ENCODE measurements around the genes SLC50A1, MTX1 and HCN3.

DNA sequence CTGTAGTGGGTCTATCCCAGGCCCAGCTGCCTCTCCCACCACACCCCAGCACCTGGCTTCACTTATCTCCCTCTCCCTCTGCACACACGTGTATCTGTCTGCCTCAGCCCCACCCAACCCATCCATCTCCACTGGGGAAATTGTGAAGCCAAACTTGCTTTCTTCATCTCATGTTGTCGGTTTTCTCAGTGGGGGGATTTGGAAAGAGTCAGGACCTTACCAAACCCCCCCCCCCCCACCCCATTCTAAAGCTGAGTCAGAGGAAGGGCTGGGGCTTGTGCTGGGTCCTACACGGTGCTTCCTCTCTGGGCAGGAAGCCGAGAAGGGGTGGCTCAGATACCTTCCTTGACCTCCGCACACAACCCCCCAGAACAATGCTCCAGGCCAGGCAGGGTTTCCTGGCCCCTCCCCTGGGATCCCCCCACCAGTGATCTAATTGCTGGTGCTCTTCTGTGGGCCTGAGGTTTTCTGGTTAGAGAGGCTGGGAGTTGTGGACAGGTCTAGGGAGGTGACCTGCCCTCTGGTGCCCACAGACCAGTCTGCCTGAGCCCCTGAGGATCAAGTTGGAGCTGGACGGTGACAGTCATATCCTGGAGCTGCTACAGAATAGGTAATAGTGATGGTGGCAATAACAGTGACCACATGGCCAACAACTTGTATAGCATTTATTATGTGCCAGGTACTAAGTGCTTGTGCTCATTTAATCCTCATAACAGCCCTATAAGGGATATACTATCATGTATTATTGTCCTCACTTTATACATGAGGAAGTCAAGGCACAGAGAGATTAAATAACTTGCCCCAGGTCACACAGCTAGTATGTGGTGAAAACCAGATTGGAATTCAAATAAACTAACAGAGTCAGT is 2.0 kb downstream of the ADAM15 start:
- PRO-cap: no peak
- RAMPAGE, long total RNA, 3 experiments: no peak in any of the 3 experiments

DNA sequence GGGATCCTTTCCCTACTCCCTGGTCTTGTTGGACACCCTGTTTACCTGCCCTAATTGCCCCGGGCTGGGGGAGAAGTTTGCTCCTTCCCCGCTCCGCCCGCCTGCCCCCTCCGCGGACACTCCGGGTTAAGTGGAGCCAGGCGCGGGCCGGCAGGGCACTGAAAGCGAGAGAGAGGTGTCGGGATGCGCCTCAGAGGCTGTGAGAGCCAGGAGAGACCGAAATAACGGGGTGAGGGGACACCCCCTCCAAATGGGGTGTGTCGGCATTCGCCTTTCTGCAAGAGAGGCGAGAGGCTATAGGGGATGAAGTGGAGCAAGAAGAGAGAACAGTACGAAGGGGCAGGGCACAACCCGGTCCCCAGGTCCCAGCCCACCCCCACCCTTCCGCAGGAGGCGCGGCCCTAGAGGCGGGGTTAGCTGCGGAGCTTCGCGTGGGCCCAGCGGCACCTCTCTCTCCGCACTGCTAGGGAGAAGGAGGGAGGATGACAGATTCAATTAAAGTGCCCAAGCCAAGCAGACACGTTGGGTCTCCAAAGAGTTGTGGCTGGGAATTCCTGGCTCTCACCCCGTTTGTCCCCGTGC is 3.8 kb downstream of the EFNA3 start:
- PRO-cap: no peak
- RAMPAGE, long total RNA, 3 experiments: no peak in any of the 3 experiments

GRCh38 chr1:155091260-155091992 is 12.8 kb downstream of the EFNA3 start:
- PRO-cap: no peak
- RAMPAGE, long total RNA, 3 experiments: no peak in any of the 3 experiments

- PRO-cap: bidirectional peak, plus-strand start at chr1:155135234, minus-strand start at chr1:155135066; bidirectional peak, plus-strand start at chr1:155135852, minus-strand start at chr1:155135709
- RAMPAGE, long total RNA, 3 experiments: start-site peak on the plus strand in 3 of 3 experiments, at chr1:155135229-155135859 at its widest, 7 to 33 reads per replicate
Observed at GRCh38 chr1:155134983-155135943, at the start of gene SLC50A1. SLC50A1 (plus strand) TSS chr1:155135852.

DNA sequence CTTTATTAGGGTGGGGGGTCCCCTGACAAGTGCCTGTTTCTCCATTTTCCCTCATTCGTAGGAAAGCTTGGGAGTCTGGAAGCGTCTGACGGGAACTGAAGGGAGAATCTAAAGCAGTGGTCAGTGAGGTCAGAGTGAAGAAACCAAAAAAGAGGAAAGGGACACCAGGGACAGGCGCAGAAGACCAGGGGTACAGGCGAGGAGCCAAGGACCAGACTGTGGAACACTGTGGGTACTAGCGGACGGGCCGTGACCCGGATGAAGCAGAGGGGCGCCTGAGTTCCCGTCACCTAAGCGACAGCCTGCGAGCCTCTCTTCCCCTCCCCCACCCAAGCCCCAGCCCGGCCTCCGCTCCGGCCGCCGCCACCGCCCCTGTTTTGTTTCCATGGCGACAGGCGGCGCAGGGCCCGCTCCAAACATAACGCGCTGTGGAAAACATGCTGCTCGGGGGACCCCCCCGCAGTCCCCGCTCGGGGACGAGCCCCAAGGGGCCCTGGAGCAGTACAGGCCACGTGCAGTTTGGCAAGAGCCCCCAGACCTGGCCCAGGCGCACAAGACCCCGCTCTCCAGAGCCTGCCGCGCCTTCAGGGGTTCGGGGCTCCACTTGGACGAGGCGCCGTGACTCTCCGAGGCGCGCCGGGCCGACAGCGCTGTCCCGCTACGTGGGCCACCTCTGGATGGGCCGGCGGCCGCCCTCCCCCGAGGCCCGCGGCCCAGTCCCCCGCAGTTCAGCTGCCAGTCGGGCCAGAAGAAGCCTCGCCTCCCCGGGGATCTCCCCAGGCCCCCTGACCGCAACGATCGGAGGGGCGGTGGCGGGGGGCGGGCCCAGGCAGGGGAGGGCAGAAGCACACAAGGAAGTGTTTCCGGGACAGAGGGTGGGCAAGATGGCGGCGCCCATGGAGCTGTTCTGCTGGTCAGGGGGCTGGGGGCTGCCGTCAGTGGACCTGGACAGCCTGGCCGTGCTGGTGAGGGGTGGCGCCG is at the start of gene MTX1:
MTX1 (plus strand) TSS at position 328 of the 981 bp plus-strand sequence.
- PRO-cap: bidirectional peak, plus-strand start at position 380 of the sequence, minus-strand start at position 97 of the sequence; bidirectional peak, plus-strand start at position 871 of the sequence, minus-strand start at position 800 of the sequence
- RAMPAGE, long total RNA, 3 experiments: start-site peak on the plus strand in 3 of 3 experiments, centred at position 871 of the sequence, 28 to 91 reads per replicate; start-site peak on the minus strand in 1 of 3 experiments, centred at position 497 of the sequence, 6 reads per replicate

GRCh38 chr1:155276909-155277931 is at the start of gene HCN3:
HCN3 (plus strand) TSS chr1:155277463.
- PRO-cap: no peak
- RAMPAGE, long total RNA, 3 experiments: no peak in any of the 3 experiments

GRCh38 chr1:155324644-155325695 is 4.3 kb downstream of the RUSC1 start:
- PRO-cap: no peak
- RAMPAGE, long total RNA, 3 experiments: no peak in any of the 3 experiments

DNA sequence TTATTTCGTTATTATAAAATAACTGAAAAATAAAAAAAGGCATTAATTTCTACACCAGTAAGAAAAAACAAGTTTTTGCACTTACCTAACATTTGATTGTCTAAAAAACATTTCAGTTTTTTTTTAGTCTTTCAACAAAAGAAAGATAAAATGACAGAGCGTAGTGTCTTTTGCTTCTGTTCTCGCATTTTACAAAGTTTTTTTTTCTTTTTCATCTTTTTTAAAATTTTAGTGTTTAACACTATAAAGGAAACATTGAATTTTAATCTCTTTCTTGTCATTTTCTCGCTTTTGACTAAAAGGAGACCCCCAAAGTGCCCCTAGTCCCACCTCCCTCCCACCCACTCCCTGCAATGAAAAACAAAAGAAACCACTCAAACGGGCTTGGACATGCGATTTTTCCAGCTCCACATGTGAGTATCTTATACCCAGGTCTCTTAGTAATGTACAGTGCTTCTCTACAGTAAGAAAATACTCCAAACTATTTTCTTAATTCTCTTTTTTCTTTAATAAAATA is 14.9 kb downstream of the RUSC1 start:
- PRO-cap: no peak
- RAMPAGE, long total RNA, 3 experiments: no peak in any of the 3 experiments

- PRO-cap: unidirectional peak, plus-strand start at chr1:155562050
- RAMPAGE, long total RNA, 3 experiments: no peak in any of the 3 experiments
Observed at GRCh38 chr1:155561815-155562090, 850 bp downstream of the ASH1L start.

DNA sequence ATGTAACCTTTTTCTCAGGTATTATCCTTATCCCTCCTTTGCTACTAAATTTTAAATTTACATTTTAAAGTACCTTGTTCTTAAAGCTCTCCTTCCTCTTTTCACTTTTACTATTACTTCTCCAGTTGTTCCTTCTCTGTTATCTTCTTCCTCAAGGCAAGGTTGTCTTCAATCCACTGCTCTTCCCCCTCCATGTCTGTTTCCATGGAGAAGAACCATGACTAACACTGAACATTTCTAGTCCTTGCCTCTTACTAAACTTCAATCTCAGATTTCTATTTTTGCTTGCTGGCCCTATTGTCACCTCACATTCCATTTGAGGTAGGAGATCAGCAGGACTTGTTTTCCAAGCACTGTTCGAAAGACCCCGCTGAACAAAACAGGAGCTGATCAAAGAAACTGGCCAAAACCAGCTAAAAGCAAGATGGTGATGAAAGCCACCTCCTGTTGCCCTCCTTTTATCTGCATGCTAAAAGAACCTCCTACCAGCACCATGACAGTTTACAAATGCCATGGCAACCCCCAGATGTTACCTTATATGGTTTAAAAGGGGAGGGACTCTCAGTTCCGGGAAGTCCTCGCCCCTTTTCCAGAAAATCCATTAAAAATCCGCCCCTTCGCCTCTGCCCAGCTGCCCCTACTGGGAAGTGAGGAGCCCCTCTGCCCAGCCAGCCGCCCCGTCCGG is 22.7 kb downstream of the GON4L start:
- PRO-cap: no peak
- RAMPAGE, long total RNA, 3 experiments: no peak in any of the 3 experiments

DNA sequence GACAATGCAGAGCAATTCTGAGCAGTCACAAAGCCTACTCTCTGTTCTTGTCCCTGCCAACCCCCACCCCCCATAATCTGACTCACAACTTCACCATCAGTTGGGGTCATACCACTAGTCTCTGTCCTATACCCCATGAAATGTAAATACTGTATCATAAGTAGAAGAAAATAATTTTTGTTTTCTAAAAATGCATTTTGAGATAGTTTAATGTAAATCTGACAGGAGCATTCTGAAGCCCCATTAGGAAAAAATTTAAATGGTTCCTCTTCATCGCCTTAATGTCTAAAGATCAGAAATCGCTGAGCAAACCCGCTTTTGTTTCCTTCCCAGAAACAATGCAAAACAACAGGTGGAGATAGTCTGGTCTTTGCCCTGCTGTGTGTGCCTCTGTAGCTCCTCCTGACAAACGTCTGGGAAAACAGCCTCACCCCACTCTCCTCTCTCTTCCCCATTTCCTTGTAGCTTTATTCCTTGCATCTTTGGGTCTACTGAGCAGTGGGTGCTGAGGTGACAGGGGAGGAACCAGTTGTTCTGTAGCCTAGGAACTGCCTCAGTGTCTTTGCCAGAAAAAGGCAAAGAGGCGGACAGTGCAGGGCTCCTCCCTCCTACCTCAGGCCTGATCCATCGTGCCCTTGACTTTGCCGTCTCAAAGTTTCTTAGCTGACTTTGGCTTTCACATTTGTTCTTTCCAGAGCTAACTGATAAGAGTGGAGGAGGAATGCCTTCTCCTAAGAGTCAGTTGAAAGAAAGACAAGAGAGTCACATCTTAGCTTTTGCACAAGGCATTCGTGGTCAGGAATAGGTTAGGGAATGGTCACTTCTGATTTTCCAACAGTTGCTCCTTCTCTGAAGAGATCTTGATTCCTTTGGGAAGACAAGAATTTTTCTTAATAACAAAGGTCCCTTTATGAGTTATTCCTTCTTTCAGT is 24.7 kb downstream of the SYT11 start:
- PRO-cap: no peak
- RAMPAGE, long total RNA, 3 experiments: no peak in any of the 3 experiments

- PRO-cap: no peak
- RAMPAGE, long total RNA, 3 experiments: no peak in any of the 3 experiments
Observed at GRCh38 chr1:155904224-155904631, 6.9 kb downstream of the RIT1 start.

GRCh38 chr1:155977024-155978018 is 1.0 kb downstream of the ARHGEF2 start:
- PRO-cap: bidirectional peak, plus-strand start at chr1:155977579, minus-strand start at chr1:155977288
- RAMPAGE, long total RNA, 3 experiments: no peak in any of the 3 experiments

GRCh38 chr1:155982869-155984176 is 5.0 kb upstream of the ARHGEF2 start:
- PRO-cap: no peak
- RAMPAGE, long total RNA, 3 experiments: start-site peak on the minus strand in 1 of 3 experiments, at chr1:155983386-155983684 at its widest, 5 to 11 reads per replicate

DNA sequence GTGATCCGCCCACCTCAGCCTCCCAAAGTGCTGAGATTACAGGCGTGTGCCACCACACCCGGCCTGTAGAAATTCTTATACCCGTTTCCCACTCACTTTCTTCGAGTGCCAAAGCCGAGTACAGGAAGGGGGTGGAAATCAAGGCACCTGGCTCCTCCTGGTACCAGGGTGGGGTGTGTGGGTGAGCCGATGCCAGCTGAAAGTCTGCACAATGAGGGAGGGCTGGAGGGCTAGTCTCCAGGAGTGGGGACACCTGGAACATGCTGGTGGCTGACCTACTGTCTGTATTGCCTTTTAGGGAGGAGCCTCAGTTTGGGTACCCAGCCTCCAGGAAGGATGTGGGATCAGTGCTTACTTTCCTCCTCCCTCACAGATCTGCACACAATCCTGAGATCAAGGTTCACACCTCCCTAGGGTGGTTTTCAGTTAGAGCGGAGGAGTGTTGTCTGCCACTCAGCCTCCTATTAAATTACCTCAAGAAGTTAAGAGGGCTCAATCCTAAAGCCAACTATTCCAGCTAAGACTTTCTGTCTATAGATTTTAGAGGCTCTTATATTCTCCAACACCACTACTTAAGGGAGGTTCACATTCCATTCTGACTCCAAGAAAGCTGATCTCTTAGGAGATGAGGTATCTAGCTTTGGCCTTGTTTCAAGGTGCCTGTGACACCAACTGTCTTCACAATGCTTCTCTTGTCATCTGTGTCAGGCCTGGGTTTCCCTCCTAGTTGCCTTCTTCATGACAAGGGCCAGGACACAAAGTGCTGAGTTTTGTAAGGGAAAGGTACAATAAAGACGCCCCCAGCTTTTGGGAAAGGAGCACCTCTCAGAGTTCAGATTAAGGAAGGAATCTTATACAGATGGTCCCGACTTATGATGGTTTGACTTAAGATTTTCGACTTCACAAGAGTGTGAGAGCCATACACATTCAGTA is 15.8 kb downstream of the SSR2 start:
- PRO-cap: no peak
- RAMPAGE, long total RNA, 3 experiments: no peak in any of the 3 experiments

DNA sequence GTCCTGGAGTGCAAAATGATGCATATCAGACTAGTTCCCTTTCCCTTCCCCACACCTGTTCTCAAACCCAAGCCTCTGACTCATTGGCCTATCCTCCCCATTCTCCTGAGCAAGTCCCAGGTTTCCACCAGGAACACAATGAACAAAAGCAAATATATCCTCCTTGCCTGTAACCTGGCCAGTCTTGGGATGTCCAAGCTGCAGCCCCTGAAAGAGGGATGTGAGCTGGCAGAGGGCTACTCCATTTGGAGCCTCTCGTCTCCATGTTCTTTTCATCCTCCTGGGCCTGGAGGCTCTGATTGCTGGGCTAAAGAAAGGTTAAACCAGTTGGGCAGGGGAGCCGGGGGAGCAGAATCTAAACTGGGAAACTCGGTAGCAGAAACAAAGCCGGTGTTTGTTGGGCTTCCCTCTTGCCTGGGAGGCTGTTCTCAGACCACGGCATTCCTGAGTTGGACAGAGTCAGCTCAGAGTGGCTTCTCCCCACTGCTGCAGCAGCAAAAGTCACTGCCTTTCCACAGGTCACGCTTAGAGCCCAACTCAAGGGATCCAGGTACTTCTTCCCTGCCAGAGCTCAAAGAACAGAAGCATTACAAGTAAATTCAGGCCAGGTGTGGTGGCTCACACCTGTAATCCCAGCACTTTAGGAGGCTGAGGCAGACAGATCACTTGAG is 13.9 kb downstream of the SSR2 start:
- PRO-cap: no peak
- RAMPAGE, long total RNA, 3 experiments: no peak in any of the 3 experiments

DNA sequence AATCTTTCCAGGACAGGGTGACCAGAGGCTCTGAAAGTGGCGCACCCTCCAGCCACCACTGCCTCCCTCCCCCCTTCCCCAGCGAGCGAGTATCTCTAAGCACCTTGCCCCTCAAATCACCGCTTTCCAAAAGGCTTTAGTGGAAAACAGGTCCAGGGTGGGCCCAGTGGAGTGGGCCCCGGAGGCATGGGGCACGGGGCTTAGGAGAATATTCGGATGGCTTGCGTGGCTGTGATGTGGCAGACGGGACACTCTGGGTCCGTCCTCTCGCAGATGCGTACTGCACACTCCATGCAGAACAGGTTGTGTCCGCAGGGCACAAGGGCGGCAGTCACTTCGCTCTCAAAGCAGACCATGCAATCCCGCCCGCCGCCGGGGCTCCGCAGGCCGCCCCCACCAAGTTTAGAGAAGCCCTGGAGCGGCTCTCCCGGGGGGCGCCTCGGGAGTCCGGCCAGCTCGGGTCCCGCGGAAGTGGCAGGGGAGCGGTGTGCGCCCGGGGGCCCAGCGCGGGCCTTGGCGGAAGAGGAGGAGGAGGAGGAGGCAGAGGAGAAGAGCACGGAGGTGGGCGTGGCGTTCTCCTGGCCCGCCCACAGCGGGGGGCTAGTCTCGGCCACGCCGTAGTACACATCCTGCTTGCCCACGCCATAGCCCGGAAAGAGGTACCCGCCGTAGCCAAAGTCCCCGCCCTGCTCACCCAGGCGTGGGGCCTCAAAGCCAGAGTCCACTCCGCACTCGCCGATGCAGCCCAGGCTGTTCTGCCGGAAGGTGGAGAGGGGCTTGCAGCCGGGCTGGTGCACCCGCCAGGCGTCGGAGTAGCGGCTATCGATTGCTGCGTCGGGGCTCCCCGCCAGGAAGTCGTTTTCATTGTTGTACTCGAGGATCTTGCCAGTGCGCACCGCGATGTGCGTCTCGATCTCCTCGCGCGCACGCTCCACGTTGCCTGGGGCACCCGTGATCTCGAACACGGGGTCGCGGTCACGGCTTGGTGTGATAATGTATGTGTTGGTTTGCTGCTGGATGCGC is 5.6 kb downstream of the MEX3A start:
- PRO-cap: bidirectional peak, plus-strand start at position 675 of the sequence, minus-strand start at position 525 of the sequence
- RAMPAGE, long total RNA, 3 experiments: no peak in any of the 3 experiments

GRCh38 chr1:156080678-156081148 is 1.6 kb downstream of the MEX3A start:
- PRO-cap: no peak
- RAMPAGE, long total RNA, 3 experiments: no peak in any of the 3 experiments

GRCh38 chr1:156246922-156247297 is 946 bp downstream of the PAQR6 start:
- PRO-cap: no peak
- RAMPAGE, long total RNA, 3 experiments: no peak in any of the 3 experiments

DNA sequence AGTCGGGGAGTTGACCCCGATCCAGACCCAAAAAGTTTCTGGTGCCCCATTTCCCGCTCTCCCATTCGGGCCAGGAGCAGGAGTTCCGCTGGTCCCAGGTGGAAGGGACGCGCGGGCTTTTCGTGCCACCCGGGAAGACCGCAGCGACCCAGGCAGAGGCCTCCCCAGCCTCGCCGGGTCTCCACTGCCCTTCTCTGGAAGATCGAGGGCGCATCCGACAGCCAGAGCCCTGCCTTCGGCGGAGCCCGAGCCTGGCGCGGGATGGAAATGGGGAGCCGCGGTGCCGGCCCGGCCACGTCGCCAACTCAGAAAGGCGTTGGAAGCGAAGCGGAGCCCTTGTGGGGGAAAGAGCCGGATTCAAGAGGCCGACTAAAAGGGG is 51.7 kb downstream of the RHBG start:
- PRO-cap: no peak
- RAMPAGE, long total RNA, 3 experiments: no peak in any of the 3 experiments

Data from gastrocnemius medialis (tissue), 3 donors.